ENCODE measurements around a stretch of chr2.

DNA sequence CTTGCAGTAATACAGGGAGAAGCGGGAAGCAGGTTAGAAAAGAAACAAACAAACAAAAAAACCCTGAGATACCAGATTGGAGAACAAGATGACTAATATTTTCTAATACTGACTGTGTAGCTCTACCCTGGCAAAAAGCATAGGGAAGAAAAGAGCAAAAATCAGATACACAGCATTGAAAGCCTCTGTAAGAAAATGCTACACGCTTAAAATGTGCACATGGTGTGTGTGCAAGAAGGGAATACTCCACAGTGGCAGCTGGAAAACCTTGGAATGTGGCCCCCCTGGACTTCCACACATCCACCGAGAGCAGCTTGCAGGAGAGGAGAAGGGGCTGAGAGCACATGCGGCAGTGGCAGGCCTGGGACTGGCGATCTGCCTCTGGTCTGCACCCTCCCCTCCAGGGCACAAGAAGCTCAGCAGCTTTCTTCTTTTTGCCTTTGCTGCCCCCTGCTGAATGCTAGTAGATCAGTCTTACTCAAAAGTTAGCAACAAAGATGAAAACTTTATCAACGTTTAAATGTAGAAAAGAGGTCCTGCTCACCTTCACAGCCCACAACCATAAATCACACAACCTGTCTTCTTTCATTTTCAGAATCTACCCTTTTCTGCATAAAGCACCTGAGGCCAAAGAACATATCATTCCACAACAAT lies 34.8 kb downstream of the TGFBRAP1 start:
- RRBS, result no CpG with 5 or more reads among the region's 6 CpGs

DNA sequence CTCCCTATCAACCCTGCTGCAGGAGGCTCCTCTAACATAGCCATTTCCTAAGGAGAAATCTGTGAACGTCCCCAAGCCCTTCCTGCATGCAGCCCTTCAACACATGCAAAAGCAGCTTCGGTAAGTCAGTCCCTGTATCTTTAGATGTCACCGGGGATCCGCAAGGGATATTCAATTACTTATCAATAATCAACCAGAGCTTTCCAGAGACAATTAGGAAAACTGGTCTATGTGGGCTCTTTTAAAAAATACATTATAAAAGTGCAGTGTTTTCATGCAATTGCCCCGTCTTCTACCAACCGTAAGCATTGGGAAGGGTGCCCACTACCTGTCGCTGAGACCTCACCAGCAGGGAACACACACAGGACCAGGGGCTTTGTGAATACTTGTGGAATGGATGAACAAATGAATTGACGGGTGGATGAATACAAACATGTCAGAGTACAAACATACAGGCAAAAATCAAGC lies 5.6 kb downstream of the FHL2 start:
- RRBS, result no CpG with 5 or more reads among the region's 8 CpGs

DNA sequence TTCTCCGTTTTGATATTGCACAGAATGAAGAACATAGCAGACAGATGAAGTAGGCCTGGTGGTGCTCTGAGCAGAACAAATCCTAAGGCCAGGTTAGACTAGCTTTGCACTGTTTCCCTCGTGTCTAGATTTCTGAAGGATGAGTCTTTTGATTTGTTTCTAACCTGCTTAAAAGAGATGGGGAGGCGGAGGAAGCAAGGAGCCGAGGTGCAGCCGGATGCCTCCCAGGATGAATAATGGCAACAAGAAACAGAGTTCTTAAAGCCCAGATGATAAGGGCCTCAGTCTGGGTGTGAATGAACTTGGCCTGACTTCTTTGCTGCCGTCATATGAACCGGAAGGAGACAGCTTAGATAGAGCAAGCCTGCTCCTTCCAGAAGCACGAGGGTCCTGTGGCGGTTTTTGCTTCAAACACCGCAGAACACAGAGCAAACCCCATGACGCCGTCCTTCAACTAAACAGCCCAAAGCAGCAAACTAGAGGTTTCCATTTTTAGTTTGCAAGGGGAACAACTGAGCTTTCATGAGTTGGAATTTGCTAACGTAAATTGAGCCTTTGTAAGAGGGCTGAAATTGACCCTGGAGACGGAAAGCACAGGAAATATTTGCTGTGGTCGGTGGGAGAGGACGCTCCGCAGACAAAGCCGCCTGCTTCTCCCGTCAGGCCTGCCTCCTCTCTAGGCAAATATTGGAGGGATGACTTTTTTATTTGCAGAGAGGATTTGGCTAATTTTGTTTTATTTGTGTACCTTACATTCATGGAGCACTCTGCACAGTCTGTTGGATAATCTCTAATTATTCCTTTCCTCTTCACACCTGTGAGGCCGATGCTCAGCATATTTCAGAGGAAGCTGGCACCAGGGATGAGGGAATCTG lies 134.1 kb upstream of the NCK2 start:
- RRBS, result no CpG with 5 or more reads among the region's 20 CpGs

DNA sequence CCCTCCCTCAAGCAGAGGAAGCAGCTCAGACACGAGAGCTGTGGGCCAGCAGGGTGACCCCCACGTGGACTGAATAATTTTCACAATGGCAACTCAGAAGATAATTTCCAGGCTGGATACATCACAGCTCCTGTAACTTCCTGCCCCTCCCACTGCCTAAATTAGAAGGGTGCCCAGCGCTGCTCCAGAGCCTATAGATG lies 25.8 kb upstream of the NCK2 start:
- RRBS, result no CpG with 5 or more reads among the region's 3 CpGs

- RRBS, result no CpG with 5 or more reads among the region's 7 CpGs
Observed at GRCh38 chr2:105747874-105748660, 3.4 kb downstream of the NCK2 start.

DNA sequence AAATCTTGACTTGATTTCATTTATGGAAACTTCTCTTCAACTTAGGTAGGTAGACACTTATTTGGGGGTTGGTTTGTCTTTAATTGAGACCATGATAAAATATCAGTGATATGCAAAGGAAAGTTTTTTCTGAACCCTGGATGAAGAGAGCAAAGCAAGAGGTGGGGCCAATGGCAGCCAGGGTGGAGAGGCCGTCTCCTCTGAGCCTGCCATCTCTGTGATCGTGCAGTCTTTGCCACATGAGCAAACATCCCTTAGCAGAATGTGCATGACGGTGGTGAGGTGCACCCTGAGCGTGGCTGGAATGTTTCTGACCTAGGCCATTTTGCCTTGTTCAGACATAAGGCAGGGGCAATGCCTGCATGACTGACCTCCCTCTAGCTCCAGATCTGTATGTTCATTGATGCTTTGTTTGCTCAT lies 6.0 kb downstream of the NCK2 start:
- RRBS, result no CpG with 5 or more reads among the region's 4 CpGs

- RRBS, result no CpG with 5 or more reads among the region's 9 CpGs
Observed at GRCh38 chr2:105753477-105754642, 9.1 kb downstream of the NCK2 start.

DNA sequence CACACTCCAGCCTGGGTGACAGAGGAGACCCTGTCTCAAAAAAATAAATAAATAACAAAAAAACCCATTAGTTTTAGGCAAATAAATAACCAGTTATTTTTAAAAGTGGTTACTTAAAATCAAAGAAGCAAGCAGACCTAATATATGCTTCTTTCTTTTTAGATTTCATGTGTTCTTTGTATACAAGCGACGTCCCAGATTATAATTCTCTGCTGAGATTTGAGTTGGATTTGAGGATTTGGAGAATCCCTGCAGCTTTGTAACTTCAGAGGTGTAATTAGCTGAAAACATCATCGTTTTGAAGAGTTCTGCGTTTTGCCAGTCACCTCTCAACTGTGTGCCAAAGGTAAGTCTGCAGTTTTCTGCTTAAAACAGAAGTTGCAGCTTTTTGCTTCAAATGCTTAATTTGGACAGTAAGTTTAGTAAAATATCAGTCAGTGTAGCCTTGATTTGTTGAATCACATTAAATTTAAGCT lies 71.6 kb downstream of the NCK2 start:
- RRBS, result no CpG with 5 or more reads among the region's 4 CpGs

- RRBS, result no CpG with 5 or more reads among the region's 13 CpGs
Observed at GRCh38 chr2:105909184-105910006, 156.1 kb upstream of the ECRG4 start.

DNA sequence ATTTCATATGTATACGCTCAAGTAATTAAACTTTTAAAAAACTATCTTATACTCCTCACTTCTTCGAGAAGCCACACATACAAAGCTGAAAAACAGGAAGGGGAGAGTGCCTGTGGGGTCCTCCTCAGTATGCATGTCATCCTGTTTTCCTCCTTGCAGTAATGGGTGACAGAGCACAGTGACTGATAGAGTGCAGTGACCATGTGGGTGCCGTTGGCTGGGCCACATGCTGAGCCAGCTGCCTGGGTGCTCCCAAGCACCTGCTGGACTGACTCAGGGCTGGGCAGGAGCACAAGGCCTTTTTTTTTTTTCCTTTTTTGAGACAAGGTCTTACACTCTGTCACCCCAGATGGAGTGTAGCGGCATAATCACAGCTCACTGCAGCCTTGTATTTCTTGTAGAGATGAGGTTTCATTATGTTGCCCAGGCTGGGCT lies 33.2 kb downstream of the UXS1 start:
- RRBS, result no CpG with 5 or more reads among the region's 4 CpGs

GRCh38 chr2:106253748-106253976 lies 59.6 kb upstream of the UXS1 start:
- RRBS, result no CpG with 5 or more reads among the region's 10 CpGs

DNA sequence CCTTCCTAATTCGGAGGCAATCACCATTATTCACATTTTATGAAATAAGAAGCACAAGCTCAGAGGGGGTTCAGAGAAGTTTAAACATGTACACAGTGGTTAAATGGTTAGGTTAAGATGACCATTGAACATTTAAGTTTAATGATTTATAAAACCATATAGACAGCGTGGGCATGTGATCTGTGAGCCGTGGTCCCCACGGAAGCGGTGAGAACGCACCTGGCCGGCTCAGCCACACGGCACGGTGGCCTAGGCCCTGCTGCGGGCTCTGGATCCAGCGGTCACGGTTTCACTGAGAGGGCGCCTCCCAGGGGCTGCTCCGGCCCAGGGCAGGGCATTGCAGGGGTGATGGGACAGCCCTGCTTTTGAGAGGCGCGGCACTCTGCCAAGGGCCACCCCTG lies 125.0 kb downstream of the RGPD3 start:
- RRBS, result no CpG with 5 or more reads among the region's 16 CpGs

- RRBS, result no CpG with 5 or more reads among the region's 8 CpGs
Observed at GRCh38 chr2:106388624-106389362, 79.4 kb downstream of the RGPD3 start.

- RRBS, result no CpG with 5 or more reads among the region's 5 CpGs
Observed at GRCh38 chr2:107745517-107746178, 81.0 kb upstream of the RGPD4 start.

DNA sequence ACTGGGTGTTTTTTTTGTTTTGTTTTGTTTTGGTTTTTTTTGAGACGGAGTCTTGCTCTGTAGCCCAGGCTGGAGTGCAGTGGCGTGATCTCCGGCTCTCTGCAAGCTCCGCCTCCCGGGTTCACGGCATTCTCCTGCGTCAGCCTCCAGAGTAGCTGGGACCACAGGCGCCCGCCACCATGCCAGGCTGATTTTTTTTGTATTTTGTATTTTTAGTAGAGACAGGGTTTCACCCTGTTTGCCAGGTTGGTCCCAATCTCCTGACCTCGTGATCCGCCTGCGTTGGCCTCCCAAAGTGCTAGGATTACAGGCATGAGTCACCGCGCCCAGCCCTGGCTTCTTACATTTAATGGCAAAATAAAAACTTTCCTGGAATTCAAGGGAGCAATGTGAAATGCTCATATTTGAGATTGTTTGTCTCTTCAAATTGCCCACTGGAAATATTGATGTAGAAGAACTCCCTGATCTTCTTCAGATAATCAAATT lies 78.5 kb upstream of the RGPD4 start:
- RRBS, result no CpG with 5 or more reads among the region's 14 CpGs

GRCh38 chr2:108587859-108588991 lies 54.0 kb downstream of the LIMS1 start:
- RRBS, result no CpG with 5 or more reads among the region's 8 CpGs

GRCh38 chr2:108612104-108613109 lies 78.1 kb downstream of the LIMS1 start:
- RRBS, result 98% methylated on average over 5 of the region's 14 CpGs

- RRBS, result no CpG with 5 or more reads among the region's 4 CpGs
Observed at GRCh38 chr2:108618918-108619346, 84.7 kb downstream of the LIMS1 start.

- RRBS, result no CpG with 5 or more reads among the region's 7 CpGs
Observed at GRCh38 chr2:108619576-108620053, 85.3 kb downstream of the LIMS1 start.

Measured in choroid plexus epithelial cell (primary cell).